Hematopoietic multipotent progenitor cell (in vitro differentiated cells): ENCODE measurements around the gene BCAS3.

DNA sequence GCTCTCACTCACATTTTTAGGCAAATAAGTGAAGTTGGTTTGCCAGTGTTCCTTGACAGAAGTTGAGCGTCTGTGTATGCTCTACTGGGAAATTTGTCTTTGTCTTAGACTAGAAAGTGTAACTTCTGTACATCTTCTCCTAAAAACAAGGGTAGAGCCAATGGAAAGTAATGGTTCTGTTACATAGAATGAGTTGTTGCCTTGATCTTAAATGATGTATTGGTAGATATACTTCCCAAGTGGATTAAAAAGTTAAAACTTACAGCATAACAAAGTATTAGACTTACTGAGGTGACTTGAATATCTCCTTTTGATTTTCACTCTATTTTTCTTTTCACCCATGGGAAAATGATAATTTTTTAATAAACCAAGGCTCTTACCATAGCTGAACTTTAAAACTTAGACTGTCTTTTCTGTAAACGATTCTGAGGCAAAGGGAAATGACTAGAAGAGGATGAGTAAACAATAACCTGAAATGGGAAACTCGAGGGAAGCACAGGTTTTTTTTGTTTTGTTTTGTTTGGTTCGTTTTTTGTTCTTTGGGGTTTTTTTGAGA lies 54.2 kb downstream of the TUBD1 start:
- CAGE, long polyA plus RNA: no peak

DNA sequence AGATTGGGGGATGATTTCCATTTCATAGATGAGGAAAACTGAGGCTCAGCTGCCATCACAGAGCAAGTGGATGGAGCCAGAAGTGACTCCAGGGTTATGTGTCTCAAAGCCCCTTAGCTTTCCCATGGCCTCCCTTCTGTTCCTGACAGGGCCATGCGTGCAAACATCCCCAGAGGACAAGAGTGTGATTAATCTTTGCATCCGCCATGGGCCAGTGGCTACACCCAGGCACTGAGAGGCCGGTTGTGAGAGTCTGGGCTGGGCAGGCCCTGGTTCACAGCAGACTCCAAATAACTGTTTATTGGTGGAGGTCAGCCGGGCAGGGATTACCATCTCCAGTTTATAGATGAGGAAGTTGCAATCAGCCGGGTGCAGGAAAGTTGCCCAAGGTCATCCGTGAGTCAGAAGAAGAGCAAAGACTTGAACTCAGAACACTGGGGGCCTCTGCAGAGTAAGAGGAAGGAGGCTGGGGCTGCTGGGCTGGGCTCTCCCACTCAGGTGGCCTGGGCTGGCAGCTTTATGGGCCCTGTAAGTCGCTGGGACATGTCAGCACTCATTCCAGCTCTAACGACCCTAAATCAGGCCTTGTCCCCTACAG lies 2.3 kb upstream of the CA4 start:
- CAGE, long polyA plus RNA: no peak

GRCh38 chr17:60394063-60394413 lies 2.1 kb upstream of the USP32 start:
- CAGE, long polyA plus RNA: no peak

DNA sequence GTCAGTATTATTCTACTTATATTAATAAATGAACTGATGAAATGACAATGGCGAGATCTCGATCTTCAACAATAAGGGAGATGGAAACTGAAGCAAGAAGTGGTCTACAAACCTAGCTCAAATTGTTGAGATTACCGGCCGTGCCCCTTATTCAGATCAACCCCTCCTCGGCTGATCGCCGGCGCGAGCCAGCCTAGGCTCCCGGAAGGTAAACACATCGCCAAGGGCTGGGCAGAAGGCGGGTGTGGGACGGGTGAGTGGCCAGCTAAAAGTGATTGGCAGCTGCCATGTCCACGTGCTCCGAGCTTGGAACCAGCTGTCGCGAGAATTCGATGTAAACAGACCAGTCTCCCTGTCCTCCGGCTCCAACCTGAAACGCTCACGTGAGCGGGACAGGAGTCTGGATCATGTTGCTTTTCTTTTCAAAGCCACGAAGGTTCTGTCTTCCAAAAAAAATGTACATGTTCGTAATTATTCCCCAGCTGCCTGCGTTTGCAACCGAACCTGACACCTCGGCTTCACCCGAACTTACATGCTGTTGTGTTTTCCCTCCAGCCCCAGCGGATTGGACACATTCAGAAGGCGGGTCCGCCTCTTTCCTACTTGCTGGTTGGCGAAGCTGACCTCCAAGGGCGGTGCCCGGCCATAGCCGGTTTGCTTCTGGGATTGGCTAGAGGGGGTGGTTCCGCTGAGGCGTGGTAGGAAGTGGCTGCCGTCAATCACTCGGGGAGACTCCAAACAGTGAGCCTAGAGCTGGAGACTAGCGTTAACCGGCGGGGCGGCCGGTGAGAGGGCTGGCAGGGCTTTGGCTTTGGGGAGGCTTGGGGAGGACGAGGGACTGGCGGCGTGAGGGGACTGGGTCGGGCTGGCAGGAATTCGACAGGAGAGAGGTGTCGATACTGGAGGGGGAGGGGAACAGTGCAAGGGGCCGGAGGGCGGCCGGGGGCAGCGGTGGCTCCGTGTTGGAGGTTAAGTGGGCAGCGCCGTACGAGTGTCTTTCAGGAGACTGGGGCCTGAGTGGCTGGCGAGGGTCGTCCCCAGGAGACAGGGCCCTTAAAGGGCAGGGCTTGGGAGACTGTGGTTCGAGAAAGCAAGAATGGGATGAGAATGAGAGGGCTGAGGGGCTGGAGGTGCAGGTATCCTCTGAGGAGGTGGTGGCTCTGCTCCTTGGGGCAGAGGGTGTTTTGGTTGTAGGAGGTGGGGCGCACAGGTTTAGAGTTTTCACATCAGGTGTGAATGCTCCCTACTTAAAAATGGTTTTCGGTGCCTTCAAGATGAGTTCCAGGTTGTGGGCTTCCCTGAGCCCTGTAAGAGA lies at the start of gene BCAS3:
Gene BCAS3, plus strand, starts transcription at position 722 of the 1,315 bp plus-strand sequence.
- CAGE, long polyA plus RNA: start-site peak on the plus strand centred at position 736 of the sequence, 61 bp wide, 58 reads

DNA sequence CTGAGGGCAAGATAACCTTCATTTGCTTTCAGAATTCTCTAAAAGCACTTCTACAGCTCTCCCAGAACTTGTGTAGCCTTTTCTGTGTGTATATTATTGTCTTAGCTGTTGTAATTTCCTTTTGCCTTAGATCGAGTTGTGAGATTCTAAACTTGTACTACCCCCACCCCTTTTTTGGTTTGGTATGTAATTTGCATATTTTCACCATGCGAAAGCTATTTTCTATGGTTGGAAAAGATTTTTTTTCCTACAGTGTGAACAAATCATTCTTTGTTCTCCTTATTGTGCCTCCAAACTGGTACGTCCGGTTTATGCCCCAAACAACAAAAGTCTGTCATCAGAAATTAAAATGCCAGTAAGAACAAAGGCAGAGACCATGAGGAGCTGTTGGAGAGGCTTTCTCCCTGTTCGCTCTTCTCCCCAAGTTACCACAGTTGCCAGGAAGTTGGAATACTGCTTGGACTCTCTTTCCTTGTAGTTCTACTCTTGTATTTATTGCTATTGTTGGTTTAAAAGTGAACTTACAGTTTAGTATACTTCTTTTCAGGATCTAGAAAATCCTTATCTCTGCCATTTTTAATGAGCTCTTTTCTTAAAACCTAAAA lies 66.2 kb downstream of the BCAS3 start:
- CAGE, long polyA plus RNA: no peak

DNA sequence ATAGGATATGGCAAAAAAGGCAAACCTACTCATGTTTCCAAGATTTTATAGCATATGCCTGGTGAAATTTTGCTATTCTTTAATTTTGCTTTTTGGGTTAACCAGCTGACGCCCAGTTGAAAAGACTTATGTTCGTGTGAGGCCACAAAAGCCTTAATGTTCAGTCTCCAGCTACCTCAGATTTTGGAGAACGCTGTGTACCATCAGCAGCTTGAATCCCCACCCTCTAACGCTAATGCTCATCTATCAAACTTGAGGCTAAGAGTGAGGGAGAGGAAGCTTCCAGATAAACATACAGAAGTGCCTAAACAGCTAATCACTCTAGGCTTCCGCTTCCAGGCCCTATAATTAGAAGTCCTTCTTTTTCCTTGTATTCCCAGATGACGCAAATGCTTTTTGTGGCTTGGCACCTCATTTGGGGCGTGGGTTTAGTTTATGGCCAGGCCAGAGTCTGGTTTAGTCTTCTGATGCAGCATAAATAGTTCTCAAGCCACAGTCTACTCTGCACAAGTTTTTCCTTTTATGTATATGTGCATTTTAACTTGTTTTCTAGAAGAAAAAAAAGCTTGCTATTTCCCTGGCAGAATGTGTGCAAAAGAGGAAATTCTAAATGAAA lies 263.3 kb downstream of the BCAS3 start:
- CAGE, long polyA plus RNA: no peak

DNA sequence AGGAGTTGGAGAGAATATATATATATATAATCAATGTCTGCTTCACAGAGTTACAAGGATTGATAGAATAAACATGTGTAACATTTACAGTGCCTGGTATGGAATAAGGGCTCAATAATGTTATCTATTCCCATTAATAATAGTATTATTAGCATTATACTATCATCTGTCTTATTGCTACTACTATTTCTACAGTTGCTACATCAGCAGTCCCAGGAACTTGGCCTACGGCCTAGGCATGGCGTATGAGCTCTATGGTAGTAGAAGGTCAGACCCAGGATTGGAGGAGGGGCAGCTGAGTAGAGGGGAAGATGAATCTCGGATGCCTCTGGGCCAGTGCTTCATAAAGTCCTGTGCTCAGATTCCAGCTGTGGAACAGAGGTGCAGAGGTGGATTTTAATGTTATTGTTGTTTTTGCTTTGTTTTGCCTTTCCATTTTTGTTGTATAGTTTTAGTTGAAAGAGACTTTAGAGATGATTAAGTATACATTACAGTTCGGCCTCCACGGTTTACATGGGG lies 146.2 kb upstream of the TBX2 start:
- CAGE, long polyA plus RNA: no peak

DNA sequence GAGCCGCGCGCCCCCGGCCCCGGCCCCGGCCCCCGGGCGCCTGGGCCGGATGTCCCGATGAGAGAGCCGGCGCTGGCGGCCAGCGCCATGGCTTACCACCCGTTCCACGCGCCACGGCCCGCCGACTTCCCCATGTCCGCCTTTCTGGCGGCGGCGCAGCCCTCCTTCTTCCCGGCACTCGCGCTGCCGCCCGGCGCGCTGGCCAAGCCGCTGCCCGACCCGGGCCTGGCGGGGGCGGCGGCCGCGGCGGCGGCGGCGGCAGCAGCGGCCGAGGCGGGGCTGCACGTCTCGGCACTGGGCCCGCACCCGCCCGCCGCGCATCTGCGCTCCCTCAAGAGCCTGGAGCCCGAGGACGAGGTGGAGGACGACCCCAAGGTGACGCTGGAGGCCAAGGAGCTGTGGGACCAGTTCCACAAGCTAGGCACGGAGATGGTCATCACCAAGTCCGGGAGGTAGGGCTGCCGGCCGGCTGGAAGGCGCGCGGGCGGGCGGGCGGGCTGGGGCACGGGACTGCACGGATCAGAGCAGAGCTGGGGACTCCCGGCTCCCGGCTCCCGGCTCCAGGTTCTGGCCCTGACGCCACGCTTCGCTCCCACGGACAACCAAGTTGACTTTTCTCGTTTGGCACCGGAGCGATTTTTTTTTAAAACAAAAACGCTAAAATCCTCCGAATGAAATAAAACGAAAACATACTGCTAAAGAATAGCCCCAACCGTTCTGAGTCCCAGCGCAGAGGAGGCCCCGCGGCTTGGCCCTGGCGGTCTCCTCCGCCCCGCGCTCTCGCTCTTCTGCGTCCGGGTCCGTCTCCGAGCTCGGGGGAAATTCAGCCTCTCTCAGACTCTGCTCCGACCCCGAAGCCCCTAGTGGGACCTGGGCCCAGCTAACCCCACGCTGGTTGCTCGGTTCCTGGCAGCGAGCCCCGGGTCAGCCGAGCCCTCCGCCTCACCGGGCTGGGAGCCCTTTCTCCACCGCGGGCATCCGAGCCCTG lies 771 bp downstream of the TBX2 start:
- CAGE, long polyA plus RNA: no peak

DNA sequence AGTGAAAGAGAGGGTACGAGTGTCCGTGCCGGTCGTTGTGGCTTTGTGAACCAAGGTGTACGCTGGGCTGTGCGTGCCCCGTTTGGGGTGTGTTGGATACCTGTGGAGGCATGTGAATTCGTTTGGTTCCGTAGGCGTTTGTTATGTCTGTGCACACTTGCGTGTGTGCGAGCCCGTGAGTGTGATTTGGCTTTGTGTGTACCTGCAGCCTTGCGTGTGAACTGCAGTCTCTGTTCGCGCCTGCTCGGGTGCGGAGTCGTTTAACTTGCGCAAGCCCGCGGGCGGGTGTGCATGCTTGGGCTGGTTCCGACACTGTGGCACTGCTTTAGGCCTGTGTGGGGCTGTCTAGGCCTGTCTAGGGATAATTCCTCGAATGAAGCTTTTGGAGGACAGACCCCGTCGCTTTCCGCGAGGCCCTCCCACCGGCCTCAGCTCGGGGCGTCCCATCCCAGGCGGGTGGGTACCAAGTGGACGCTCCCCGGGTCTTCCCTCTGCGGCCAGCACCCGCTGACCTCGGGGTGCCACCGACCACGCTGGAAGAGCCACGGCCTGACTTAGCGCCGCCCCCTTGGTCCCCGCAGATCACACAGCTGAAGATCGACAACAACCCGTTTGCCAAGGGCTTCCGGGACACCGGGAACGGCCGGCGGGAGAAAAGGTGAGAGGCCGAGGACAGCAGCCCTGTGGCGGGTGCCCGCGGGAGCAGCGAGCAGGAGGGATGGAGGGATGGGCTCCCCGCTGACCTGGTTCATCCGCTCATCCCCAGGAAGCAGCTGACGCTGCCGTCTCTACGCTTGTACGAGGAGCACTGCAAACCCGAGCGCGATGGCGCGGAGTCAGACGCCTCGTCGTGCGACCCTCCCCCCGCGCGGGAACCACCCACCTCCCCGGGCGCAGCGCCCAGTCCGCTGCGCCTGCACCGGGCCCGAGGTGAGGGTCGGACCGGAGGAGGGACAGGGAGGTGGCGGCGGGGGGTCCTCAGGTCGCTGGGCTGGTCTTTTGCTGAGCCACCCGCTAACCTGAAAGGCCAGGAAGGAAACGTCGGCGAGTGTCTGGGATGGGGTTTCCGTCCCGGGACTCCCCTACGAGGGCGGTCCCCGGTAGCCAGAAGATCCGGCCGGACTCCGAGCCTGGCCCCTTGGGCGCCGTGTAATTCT lies 4.6 kb downstream of the TBX2 start:
- CAGE, long polyA plus RNA: no peak

DNA sequence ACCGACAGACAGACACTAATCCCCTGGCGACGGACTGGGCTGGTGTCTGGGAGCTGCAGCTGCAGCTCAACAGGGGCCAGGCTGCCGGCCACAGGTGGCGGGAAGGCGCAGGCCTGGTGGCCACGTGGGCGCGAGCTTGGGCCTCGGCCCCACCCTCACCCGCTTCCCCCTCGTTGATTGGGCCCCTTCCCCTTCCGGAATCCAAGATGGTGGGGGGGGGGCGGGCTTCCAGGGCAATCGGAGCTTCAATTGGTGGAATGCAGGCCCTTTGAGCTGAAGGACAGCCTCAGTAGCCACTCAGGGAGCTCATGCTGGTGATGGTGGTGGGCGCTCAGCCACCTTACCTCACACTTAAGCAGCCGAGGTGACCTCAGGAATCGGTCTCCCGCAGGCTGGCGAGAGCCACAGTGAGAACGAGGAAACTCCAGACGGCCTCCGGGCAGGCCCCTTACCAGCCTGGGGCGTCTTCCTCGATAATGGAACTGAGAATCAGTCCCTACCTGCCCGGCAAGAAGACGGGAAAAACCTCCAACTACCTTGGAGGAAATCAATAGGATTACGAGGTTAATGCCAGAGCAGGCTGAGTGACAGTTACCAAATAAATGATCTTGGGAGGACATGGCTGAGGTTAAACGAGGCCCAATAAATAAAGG lies 8.6 kb upstream of the TBX4 start:
- CAGE, long polyA plus RNA: no peak

- CAGE, long polyA plus RNA: no peak
These were observed 18.3 kb upstream of the INTS2 start for GRCh38 chr17:61945859-61946703.

DNA sequence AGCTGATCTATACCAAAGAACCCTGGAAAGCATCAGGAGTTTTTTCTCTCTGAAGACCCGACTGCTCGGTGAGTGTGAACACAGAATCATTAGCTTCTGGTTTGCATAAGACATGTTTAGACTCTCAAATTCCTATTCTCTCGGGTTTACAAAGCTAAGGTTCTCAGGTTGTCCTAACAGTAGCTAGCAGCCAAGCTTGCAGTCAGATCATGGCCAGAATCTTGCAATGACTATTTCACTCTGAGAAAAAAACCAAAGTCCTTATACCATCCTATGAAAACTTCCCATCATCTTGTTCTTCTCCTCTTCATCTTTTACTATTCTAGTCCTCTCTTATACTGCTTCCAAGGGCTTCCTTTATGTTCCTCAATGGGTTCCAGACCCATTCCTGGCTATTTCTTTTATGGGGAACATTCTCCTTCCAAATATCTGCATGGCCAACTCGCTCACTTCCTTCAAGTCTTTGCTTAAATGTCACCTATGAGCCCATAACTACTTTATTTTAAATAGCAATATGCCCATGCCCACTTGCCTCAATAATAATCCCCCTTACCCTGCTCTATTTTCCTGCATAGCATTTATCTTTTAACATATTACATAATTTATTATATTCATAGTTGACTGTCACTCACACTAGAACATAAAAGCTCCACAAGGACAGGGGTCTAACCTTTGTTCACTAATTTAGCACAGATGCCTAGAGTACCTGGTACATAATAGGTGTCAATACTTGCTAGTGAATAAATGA lies 68.6 kb upstream of the INTS2 start:
- CAGE, long polyA plus RNA: no peak

GRCh38 chr17:62076997-62077509 lies 12.0 kb upstream of the MED13 start:
- CAGE, long polyA plus RNA: no peak

GRCh38 chr17:62479655-62480089 lies 1.0 kb downstream of the TLK2 start:
- CAGE, long polyA plus RNA: no peak

- CAGE, long polyA plus RNA: no peak
These were observed 2.4 kb downstream of the TLK2 start for GRCh38 chr17:62480940-62481434.

- CAGE, long polyA plus RNA: no peak
These were observed 25.6 kb downstream of the MRC2 start for GRCh38 chr17:62652806-62653782.

DNA sequence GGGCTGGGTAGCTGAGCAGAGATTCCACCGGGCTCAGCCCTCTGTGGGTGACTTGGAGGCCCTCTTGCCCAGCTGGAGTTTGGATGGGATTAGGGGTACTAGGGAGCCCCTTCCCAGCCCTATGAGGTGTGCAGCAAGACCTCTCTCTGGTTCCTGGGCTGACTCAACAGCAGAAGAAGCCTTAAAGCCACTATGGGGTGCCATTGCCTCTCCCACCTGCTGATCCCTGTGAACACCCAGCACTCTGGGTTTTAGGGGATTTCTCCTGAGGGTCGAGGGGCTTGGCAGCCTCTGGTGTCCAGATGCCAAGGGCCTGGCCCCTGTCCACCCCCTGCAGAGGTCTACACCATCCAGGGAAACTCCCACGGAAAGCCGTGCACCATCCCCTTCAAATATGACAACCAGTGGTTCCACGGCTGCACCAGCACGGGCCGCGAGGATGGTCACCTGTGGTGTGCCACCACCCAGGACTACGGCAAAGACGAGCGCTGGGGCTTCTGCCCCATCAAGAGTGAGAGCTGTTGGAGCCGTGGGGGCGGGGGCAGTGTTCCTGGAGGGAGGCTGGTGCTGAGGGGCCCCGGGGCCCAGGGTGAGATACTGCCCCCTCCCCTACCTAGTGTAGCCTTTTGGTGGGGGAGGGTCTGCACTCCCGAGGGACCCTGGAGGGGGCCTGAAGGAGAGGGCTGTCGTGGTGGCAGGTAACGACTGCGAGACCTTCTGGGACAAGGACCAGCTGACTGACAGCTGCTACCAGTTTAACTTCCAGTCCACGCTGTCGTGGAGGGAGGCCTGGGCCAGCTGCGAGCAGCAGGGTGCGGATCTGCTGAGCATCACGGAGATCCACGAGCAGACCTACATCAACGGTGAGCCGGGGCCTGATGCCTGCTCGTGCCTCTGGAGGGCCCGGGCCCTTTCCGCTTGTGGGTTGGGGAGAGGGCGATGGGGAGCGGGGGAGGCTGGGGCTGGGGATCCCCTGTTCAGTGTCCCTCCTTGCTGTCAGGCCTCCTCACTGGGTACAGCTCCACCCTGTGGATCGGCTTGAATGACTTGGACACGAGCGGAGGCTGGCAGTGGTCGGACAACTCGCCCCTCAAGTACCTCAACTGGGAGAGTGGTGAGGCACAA lies 38.6 kb downstream of the MRC2 start:
- CAGE, long polyA plus RNA: no peak

- CAGE, long polyA plus RNA: no peak
These were observed 60.9 kb downstream of the MRC2 start for GRCh38 chr17:62688205-62688944.

DNA sequence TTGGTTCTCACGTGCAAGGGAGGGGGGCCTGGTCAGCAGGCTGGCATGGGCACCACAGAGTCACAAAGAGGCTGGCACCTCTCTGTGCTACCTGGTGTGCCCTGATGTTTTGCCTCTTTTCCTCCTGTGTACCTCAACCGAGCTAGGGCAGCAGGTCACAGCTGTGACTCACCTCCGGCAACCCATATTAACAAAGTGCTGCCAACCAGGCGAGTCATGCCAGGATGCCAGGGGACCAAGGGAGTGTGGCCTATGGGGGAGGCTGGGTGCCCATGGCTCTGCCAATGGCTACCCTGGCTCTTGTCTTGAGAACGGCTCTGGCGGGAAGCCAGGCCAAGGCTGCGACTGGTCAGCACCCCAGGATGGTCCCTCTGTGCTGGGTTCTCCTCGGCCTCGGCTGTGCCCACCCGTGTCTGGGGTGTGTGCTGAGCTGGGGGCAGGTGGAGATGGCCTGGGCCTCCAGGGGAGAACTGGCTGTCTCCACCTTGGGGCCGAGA lies 75.7 kb downstream of the MRC2 start:
- CAGE, long polyA plus RNA: no peak

DNA sequence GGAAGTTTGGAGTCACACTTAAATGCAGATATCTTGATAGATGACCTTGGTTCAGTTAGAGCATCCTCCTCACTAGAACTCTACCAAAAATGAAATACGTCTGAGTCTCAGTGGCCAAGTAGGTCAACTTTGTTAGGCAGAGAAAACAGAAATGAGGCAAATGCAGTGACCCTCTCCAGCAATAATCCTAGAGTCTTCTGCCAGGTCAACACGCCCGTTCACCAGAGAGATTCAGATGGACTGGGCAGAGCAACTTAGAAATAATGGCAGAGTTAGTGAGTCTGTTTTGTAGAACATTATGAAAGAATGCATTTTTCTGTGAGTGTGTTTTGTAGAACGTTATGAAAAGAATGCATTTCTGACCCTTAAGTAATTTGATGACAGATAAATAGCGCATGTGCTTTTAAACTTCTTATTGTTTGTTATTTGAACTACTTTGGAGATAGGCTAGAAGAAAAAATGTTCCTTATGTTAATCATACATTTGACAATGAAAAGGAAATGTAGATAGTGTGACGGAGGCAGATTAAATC lies 48.1 kb downstream of the MARCHF10 start:
- CAGE, long polyA plus RNA: no peak